ENCODE measurements around a stretch of chr21.

- RRBS = no CpG with 5 or more reads among the region's 6 CpGs
Observed at GRCh38 chr21:37443983-37444633, 77.5 kb downstream of the DYRK1A start.

GRCh38 chr21:37447413-37447852, 80.9 kb downstream of the DYRK1A start:
- RRBS = no CpG with 5 or more reads among the region's 4 CpGs

DNA sequence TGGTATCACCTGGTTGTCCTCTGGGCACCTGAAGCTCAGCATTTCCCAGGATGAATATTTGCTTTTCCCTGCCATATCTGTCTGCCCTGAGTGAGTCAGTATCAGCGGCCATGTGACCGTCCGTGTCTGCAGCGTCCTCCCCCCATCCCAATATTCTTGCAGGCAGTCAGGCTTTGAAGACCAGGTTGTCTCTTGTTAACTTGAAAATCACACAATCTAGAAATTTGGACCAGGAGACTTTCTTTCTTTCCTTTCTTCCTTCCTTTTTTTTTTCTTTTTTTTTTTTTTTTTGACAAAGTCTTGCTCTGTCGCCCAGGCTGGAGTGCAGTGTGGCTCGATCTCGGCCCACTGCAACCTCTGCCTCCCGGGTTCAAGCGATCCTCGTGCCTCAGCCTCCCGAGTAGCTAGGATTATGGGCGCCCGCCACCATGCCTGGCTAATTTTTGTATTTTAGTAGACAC, 198.7 kb downstream of the DYRK1A start:
- RRBS = no CpG with 5 or more reads among the region's 13 CpGs

DNA sequence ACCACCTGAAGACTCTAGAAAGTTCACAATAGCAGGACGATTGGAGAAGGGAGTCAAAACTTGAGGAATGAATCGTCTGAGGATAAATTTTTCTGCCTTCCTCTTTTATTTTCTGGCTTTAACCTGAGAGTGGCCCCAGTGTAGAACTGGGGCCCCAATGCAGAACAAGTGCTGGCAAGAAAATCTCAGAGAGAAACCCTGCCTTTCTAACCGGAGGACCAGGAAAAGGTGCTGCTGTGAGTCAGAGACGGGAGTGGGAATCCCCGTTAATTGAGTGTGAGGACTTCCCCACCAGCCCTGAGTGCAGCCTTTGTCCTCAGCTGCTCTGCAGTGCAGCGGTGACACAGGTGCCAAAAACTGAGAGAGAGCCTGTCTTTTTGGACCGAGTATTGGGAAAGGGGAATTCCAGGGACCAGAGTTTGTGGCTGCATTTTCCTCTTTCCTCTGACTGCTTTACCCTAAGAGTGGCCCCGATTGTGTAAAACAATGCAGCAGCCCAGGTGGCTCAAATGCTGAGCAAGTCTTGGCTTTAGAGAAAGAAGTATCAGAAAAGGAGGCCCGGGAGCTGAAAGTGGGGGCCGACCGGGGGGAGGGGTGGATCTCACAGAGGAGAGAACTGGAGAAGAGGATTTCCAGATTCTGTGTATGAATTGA, 265.1 kb downstream of the DYRK1A start:
- RRBS = no CpG with 5 or more reads among the region's 11 CpGs

DNA sequence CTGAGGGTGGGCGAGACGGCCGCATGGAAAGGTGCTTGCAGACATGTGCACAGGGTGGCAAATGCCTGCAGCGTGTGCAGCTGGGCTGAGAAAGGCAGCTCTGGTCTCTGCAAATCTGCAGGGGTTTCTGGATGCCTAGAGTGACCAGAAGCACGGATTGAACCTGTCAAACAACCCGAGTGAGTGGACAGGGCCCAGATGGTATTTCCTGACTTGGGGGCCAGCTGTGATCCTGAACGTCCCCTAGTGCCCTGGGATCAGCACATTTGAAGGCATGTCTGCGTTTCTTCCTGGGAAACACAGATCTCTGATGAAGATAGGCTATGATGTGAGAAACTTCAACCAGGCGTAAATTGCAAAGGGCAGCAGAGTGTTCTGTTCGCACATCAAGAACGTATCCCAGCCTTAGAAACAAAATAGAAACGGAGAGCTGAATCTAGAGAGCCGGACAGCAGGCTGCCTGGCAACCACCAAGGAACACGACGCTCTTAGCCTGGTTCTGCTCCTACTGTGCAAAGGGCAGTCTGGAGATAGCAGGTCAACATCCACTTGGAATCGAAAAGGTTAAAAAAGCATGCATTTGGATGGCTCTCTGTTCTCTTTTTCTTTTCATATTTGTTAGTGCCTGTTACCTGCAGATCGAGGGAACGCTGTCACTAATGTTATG, 163.0 kb downstream of the KCNJ6 start:
- RRBS = no CpG with 5 or more reads among the region's 18 CpGs

GRCh38 chr21:38121183-38121782, 135.5 kb upstream of the KCNJ15 start:
- RRBS = no CpG with 5 or more reads among the region's 25 CpGs

- RRBS = no CpG with 5 or more reads among the region's 7 CpGs
Observed at GRCh38 chr21:38227963-38228437, 28.8 kb upstream of the KCNJ15 start.

GRCh38 chr21:38351581-38352646, 95.1 kb downstream of the KCNJ15 start:
- RRBS = no CpG with 5 or more reads among the region's 12 CpGs

- RRBS = no CpG with 5 or more reads among the region's 7 CpGs
Observed at GRCh38 chr21:38494549-38495184, 3.6 kb downstream of the ERG start.

GRCh38 chr21:38499713-38500403, 1.6 kb upstream of the ERG start:
- RRBS = no CpG with 5 or more reads among the region's 9 CpGs

DNA sequence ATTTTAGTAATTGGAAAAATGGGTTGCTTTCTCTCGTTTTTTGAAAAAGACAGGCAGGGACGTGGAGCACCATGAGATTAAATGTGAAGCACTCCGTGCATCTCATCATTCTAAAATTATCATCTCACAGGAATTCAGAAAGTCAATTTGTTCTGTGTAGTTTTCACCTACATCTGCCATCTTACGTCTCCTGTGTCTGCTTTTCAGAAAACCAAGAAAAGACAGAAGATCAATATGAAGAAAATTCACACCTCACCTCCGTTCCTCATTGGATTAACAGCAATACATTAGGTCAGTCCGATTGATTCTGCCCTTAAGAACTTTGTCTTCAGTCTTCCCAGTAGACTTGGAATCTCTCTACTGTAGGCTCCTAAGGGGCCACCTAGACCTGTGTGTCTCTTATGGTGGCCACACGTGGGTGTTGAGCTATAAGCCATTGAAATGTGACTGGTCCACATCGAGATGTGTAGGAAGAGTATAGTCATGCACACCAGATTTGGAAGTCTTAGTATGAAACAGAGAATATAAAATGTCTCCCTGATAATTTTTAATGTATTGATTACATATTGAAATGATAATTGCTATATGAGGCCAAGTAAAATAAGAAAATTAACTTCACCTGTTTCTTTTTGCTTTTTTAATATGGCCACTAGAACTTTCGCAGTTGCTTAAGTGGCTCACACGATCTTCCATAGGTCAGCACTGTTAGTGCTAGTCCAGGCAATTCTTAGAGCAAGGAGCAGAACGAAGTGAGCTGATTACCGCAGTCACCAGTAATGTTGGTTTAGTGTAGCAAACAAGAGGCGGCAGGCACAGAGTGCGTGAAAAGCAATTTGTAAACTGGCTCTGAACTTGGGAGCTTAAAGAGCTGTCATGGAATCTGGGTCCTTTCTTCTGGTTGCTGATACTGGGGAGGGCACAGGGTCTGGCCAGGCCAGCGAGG, 11.3 kb downstream of the ETS2 start:
- RRBS = no CpG with 5 or more reads among the region's 15 CpGs

GRCh38 chr21:38821912-38822371, 16.2 kb downstream of the ETS2 start:
- RRBS = no CpG with 5 or more reads among the region's 8 CpGs

DNA sequence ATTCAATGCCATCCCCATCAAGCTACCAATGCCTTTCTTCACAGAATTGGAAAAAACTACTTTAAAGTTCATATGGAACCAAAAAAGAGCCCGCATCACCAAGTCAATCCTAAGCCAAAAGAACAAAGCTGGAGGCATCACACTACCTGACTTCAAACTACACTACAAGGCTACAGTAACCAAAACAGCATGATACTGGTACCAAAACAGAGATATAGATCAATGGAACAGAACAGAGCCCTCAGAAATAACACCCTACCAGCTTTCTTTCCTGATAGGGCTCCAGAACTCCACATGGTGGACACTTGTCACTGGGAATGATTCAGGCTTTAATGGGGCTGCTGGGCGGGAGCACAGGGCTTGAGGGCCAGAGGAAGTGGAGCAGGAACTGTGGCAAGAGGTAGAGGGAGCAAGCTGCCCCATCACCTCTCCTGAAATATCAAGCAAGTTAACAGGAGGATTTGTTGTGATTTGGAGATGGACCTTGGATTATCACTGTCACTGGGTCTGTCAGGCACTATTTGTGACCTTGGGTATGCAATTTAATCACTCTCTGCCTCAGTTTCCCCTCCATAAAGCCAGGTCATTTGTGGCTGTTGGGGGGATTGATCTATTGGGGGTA, 24.9 kb downstream of the ETS2 start:
- RRBS = no CpG with 5 or more reads among the region's 2 CpGs

GRCh38 chr21:38853287-38853832, 47.6 kb downstream of the ETS2 start:
- RRBS = no CpG with 5 or more reads among the region's 9 CpGs

GRCh38 chr21:38956549-38957541, 151.1 kb downstream of the ETS2 start:
- RRBS = no CpG with 5 or more reads among the region's 15 CpGs

- RRBS = no CpG with 5 or more reads among the region's 10 CpGs
Observed at GRCh38 chr21:39004031-39004682, 179.1 kb downstream of the PSMG1 start.

DNA sequence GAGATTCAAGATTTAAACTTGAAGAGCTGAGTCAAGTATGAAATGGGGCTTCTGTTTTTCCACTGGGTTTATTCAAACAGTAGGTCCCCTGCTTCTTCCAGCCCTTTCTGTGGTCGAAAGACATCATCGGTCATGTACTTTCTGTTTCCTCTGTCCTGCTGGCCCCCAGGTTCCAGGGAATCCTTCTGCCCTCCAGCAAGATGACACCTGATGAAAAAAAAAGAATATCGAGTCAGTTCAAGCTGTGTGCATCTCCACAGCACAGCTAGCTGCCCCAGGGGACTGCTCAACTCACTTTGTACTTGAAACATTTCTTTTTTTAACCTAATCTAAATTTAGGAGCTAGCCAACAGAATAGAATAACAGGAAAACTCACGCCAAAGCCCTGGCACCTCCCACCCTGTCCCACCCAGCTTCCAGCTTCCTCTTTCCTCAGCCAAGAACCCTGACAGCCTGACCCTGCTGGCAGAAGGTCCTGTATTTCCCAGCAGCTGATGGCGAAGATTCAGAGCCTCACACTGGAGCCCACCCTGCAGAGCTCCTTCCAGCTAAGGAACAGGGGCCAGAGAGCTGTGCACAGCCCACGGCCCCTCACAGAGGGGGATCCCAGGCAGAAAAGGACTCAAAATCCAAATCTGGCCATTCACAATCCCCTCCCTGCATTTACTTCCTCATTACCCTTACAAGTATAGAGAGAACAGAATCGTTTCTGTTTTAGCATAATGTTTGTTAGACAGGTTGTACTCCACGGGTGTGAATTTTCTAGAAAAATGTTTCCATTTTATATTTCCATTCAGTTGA, 176.5 kb downstream of the PSMG1 start:
- RRBS = no CpG with 5 or more reads among the region's 8 CpGs

- RRBS = no CpG with 5 or more reads among the region's 19 CpGs
Observed at GRCh38 chr21:39010501-39011444, 172.5 kb downstream of the PSMG1 start.

- RRBS = 95% methylated on average over 4 of the region's 19 CpGs
Observed at GRCh38 chr21:39087681-39088564, 95.3 kb downstream of the PSMG1 start.

DNA sequence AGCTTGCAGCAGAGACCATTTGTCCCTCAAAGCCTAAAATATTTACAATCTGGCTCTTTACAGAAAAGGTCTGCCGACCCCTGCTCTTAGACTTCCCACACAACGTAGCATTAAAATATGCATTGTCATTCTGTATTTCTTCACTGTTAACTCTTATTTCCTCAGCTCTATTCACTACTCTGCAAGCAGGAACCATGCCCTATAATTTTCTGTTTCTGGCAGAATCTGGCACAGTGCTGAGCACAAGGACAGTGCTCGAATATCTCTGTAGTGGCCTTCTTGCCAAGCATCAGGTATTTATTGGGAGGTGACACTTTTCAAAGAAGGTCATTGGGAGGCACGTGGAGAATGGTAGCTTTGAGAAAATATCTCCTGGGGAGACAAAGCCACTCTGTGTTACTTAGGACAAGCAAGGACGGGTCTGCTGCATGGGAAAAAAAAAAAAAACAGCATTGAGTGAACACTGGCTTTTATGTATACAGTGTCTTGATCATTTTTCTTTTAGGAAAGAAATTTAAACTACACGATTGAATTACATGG, 77.9 kb downstream of the PSMG1 start:
- RRBS = no CpG with 5 or more reads among the region's 6 CpGs

Data from GM12891 (cell line).